ENCODE results near the genes PNMA1 and COQ6.

DNA sequence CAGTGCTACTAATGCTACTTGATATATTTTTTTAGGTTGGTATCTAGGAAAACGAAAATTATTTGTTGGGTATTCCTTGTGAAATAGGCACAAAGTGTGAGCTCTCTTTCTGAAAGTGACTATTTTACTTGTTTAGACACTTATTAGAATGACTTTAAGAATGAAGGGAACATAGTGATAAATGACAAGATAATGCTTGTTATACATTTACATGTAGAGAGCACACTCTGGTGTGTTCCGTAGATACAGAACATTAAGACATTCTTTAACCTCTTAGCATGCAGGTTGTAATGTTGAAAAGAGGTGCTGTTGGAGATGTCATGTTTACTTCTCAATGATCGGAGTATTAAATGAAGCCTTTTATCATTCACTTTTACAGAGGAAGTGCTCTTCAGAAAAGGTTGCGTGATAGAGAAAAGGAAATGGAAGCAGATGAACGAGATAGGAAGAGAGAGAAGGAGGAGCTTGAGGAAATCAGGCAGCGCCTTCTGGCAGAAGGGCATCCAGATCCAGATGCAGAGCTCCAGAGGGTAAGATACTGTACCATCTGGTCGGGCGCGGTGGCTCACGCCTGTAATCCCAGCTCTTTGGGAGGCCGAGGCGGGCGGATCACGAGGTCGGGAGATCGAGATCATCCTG lies 27.2 kb upstream of the PSEN1 start:
- PRO-cap = no peak

GRCh38 chr14:73115803-73116404 lies 20.4 kb upstream of the PSEN1 start:
- PRO-cap = no peak

- PRO-cap = no peak
These were observed 4.6 kb downstream of the PSEN1 start for GRCh38 chr14:73140650-73141548.

GRCh38 chr14:73272197-73272751 lies 35.0 kb downstream of the PAPLN start:
- PRO-cap = no peak

- PRO-cap = bidirectional peak, plus-strand start at chr14:73458872, minus-strand start at chr14:73458546
These were observed 336 bp upstream of the NUMB start for GRCh38 chr14:73458734-73459030.

- PRO-cap = no peak
These were observed 9.1 kb upstream of the NUMB start for GRCh38 chr14:73467366-73467846.

DNA sequence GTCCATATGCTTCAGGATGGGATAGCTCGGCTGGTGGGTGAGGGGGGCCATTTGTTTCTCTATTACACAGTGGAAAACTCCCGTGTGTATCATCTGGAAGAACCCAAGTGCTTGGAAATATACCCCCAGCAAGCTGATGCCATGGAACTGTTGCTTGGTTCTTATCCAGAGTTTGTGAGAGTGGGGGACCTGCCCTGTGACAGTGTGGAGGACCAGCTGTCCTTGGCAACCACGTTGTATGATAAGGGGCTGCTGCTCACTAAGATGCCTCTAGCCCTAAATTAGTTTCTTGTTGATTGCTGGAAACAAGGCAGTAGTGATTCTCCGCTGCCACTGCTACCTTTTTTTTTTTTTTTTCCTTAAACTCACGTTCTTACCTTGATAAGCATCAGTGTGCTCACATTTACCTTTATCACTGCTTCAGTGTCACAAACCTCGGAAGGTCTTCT lies 1.9 kb downstream of the RIOX1 start:
- PRO-cap = no peak

GRCh38 chr14:73634199-73634745 lies 10.5 kb upstream of the DNAL1 start:
- PRO-cap = no peak

- PRO-cap = bidirectional peak, plus-strand start at chr14:73713886, minus-strand start at chr14:73713883; bidirectional peak, plus-strand start at chr14:73714025, minus-strand start at chr14:73713952; unidirectional peak, minus-strand start at chr14:73714378; unidirectional peak, minus-strand start at chr14:73714479
These were observed at the start of gene PNMA1 for GRCh38 chr14:73713734-73715004. PNMA1 (minus strand) TSS chr14:73714384.

DNA sequence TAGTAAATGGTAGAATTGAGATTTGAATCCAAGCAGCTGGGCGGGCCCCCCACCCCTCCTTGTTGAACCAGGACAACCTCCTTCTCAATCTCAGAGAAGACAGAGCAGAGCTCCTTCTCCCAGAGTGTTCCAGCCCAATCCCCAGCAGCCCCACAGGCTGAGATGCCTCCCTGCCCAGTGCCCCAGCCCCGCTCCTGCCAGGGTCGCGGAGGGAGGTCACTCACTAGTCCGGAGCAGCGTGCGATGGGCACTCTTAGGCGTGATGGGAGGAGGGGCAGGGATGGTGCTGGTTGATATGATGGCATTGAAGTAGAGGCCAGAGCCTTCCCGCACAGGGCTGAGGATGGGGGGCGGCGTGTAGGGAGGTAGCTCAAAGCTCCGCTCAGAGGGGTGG lies 15.2 kb upstream of the PNMA1 start:
- PRO-cap = no peak

DNA sequence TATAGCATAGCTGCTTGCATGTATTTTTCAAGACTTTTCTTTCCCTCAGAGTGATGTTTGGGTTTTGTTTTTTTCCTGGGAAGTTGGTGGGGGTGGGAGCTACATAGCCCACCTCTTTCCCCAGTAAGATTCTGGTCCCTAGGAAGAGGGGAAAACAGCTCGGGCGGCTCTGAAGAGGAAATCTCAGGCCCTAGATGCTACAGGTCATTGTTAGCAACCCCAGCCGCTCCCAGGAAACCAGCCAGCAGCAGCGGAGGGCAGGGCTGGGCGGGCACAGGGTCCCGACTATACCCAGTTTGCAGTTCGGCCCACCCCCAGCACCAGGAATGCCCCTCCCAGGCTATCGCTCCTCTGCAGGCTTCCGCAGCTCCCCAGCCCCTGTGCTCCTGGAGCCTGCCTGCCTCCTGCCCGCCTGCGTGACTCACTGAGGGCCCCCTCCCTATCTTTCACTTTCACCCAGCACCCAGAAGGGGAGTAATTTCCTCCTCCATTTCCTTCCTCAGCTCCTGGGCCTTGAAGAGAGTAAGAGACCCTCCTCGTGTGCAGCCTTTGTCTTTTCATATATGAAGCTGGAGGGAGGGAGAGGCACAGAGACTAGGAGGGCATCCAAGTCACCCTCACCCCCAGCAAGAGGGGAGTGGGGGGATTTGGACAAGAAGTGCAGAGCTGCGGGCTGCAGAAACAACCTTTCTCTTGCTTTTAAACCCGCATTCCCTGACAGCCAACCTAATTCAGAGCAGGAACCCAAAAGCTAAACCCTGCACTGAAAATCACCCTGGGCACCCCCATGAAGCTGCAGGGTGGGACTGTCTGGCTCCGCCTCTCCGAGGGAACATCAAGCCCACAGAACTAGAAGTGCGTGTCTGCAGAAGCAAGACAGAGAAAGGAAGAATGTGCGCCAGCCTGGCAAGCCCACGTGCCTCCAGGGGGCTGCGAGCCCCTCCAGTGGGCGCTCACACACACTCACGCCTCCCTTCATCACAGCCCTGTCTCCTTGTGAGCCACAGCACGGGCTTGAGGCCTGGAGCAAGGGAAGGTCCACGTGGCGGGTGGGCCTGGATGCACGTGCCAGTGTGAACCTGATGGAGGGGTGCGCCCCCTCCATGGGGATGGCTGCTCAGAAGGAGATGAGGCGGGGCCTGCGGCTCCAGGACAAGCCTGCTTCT lies 18.4 kb downstream of the MIDEAS start:
- PRO-cap = bidirectional peak, plus-strand start at position 566 of the sequence, minus-strand start at position 380 of the sequence; unidirectional peak, plus-strand start at position 879 of the sequence

GRCh38 chr14:73787072-73787601 lies 27.0 kb upstream of the MIDEAS start:
- PRO-cap = bidirectional peak, plus-strand start at chr14:73787201, minus-strand start at chr14:73787174

GRCh38 chr14:73942975-73943201 lies 7.0 kb downstream of the FAM161B start:
- PRO-cap = no peak

GRCh38 chr14:73949620-73950959 lies at the start of gene COQ6:
COQ6 (plus strand) TSS chr14:73950302.
- PRO-cap = bidirectional peak, plus-strand start at chr14:73950291, minus-strand start at chr14:73950064; bidirectional peak, plus-strand start at chr14:73950522, minus-strand start at chr14:73950549

DNA sequence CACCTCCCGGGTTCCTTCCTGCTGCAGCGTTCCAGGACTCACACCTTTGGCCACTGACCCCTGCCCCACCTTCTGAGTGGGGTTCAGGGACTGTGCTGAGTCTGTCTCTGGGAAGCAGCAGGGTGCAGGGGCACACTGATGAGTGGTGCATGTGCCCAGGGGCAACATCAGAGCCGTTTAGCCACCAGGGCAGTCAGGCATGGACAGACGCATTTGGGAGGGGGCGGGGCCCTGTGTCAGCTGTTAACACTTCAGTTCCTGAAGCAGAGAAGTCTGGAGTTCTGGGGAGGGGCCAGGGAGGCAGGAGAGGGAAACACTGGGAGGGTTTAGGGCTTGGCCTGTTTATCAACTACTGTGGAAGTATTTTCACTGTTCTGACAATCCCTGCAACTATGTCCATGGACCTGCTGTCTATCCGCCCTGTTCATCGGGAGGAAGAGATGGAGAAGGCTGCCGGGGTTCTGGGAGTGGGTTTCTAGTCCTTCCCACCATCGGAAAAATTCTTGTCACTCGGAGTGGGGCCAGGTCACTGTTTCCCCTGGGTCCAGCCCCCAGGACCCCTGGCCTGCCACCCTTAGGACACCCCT lies 24.0 kb downstream of the SYNDIG1L start:
- PRO-cap = no peak

GRCh38 chr14:74403465-74403818 lies 22.6 kb downstream of the SYNDIG1L start:
- PRO-cap = no peak

DNA sequence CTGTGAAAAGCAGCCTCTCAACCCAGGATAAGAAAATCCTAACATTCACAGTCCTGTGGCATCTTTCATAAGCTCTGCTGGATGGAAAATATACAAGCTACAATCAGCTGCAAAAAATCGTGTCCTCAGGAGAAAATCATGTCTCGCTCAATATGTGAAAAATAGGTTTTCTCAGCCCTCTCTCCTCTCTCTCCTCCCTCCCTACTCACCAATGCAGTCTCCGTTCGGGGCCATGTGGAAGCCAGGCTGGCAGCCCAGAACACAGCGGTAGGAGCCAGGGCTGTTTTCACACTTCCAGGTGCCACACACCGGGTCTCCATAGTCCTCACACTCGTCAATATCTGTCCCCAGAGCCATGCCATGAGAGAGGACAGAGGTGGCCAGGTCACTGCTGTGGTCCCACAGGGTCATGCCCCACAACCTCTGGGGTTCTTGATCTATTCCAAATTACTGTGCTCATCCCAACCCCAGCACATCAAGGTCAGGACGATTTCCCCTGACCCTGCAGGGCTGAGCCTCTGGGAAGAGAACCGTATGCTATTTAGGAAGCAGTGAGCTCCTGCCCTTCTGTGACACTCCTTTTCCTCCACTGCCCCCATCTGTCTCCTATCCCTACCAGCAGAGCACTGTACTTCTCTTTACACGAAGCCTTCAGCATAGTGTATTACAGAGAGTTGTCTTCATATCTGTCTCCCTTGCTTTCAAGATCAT lies 13.6 kb downstream of the ISCA2 start:
- PRO-cap = no peak

GRCh38 chr14:74570261-74570669 lies 41.8 kb downstream of the LTBP2 start:
- PRO-cap = no peak

- PRO-cap = no peak
These were observed 19.3 kb downstream of the LTBP2 start for GRCh38 chr14:74592561-74593354.

- PRO-cap = no peak
These were observed 15.4 kb downstream of the LTBP2 start for GRCh38 chr14:74596532-74597193.